Hepatocyte (in vitro differentiated cells and primary cell): ENCODE data around the gene MBD5.

DNA sequence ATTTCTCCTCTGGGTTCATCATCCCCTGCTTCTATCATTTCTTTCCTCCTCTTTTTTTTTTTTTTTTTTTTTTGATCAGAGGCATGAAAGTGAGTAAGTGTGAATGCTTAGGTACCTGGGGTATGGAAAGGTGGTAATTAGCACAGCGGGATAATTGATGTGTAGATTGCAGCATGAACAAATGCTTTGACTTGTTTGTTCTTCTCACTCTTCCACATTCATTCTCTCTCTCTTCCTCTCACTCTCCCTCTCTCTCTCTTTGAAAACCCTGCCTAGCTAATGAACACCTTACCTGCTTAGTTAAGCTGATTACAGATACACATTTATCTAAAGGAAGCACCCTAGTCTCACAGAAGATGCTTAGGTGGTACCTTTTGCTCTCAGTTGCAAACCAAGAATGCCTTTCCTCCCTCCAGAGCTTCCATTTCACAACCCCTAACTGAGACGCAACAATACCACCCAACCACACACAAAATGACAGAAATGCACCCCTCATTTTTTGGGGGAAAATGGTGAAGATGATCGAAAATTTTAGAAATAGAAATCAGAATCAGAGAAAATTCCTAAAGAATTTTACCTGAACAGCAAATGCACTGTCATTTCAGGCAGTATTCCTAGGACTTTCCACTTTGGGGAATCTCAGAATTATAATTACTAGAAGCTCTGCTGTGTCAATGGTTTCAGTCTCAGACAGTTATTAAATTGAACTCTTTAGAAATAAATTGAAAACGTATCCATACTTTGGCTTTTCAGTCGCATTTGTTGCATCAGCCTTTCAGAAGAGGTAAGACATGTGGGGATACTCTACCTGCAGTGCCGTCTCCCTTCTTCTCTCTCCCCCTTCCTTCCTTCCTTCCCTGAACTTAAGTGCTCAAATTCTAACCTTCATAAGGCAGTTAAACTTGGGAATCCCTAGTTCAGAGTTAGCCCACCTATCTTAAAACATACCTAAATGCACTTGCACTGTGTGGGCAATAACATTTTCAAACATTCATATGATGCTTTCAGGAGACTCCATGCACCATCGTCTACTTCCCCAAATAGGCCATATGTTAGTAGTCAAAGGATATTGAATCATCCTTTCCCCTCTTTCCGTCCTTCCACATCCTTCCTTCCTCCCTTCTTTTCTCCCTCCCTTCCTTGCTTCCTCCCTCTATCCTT is 74.3 kb downstream of the ZEB2 start:
- RAMPAGE, long total RNA = no peak
- RRBS = no CpG with 5 or more reads among the region's 8 CpGs

DNA sequence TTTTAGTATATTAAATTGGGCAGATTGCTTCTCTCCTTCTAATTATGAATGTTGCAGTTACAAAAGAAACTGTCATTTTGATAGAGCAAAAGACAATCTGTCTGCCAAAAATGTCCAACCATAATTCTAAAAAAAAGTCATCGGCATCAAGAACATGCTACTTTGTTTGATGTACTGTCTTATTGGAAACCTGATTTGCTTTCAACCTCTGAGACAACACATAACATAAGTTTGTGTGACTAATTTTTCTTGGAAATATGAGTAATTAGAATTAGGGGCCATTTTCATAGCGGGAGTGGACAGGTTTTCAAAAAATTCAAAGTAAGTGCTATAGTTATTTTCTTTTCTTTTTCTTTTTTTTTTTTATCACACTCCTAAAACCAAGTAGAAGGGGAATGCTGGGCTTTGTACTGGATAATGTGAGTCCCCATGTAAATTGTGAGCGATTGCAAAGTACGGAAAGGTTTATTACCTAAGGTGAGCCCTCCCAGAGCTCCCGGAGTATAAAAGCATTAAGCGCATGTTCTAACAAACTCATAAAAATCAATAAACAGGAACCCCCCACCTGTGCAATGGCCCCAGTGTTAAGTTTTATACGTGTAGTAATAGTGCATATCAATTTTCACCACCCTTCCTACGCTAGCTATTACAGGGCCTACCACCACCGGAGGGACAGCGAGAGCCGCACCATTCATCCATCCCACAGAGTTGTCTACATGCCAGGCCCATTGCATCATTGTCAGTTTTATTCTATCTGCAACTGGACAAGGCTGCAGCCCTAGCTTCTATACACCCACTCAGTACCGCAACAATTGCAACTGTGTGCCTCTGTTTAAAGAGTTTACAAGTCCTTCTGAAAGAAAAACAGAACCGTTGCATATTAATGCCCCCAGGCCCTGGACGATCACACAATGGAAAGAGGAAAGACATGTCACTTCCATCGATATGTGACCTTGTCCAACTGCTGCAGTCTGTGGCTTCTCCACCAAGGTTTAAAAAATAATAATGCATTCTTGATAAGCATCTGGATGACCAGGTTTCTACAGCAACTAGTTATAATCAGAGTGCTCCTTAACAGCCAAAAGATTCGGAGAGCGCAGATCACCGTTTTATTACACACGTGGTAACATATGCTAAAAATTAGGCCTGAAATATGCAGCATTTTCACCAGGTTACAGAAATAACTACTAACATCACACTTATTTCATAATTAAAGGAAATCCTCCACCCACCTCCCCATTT is 58.8 kb downstream of the ZEB2 start:
- RAMPAGE, long total RNA = no peak
- RRBS = no CpG with 5 or more reads among the region's 19 CpGs

DNA sequence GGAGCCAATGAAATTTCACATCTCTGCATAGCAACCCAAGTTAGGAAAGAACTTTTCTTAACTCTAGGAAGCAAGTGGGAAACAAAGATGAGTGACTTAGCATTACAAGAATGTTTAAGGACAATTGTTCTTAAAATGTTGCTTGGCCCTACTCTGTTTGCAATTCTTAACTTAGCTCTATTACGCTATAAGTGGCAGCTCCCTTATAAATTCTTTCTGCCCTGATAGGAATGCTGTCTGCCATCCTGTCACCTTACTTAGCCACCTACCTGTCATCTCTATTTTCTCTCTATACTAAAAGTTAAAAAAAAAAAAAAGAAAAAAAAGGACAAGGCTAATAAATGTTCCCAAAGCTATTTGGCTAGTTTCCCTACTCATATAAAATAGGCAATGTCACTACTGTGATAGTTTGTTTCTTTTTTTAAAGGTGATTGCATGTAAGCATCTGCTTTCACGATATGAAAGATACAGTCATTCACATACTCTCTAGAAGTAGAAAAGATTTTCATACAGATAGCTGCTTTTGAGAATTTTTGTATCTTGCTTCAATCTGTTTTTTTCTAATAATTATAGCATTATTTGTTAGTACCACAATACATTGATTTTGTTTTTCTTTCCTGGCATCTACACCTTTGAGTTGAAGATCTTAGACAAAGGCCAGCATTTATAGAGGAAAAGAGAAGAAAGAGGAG is 39.3 kb downstream of the ZEB2 start:
- RAMPAGE, long total RNA = no peak
- RRBS = no CpG with 5 or more reads among the region's 2 CpGs

GRCh38 chr2:144488654-144488979 is 31.3 kb downstream of the ZEB2 start:
- RAMPAGE, long total RNA = no peak
- RRBS = no CpG with 5 or more reads among the region's 3 CpGs

- RAMPAGE, long total RNA = no peak
- RRBS = no CpG with 5 or more reads among the region's 3 CpGs
These were observed 14.5 kb downstream of the ZEB2 start for GRCh38 chr2:144505103-144506069.

DNA sequence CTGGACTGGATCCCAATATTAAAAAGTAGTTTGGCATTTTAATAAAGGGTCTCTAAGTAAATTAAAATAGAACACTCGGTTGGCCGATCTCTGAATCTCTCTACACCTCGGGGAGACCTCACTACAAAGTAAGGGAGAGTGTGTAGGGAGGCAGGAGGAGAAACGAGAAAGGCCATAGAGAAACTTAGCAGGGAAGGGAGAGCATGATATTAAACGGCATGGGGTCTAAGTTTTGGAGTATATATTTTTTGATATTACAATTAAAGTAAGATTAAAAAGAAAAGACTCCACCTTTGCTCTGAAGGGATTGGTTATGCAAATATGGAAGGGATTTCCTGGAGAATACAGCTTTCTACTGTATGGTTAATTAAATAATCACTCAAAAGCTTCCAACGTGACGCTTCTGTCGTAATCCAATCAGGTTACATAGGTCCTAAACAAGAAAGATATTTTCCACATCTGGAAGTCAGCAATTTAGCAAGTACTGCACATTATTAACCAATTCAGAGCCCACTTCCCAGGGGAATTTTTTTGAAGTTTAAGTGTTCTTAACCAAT is 993 bp upstream of the ZEB2 start:
- RAMPAGE, long total RNA = no peak
- RRBS = no CpG with 5 or more reads among the region's 8 CpGs

DNA sequence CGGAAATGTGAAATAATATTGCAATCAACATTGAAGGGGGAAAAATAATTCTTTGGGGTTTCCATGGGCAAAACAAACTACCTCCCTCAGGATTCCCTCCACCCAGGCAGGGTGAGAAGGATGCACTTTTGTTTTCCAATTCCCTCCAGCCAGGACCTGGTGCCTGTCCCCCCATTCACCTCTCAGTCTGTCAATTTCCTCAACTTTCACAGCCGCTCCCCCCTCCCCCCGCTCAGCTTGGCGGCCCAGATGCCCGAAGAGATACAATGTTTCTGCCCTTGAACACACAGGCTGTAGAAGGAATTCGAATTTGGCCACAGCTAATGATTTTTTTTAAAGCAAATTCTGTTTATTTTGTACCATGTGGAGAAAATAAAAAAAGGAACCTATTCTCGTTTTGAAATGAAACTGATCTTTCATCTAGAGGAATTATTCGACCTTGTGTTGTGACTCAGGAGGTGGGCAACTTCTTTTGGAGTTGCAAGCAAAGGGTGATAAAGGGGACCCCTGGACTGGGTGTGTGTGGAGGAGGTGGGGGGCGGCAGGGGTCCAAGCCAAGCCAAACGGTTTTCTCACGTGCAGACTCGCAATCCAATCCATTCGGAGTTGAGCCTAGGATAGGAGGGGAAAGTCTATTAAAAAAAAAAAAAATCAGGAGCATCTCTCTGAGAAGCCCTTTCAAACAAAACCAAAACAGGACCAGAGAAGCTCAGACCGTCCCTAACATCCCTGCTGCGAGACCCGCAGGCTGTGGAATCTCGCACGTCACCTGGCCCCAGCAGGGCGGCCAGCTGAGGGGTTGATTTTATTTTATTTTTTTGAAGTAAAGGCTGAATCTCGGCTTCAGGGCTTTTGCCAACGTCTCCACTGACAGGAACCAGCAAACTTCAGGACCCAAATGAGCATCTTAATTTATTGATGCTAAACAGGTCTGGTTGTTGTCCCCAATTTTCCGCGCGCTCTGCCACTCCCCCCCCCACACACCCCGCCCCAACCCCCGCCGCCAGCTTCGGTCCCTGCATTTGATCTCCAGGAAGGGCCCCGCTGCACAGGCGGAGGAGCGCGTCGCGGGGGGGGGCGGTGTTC is 3.6 kb upstream of the ZEB2 start:
- RAMPAGE, long total RNA = no peak
- RRBS = no CpG with 5 or more reads among the region's 35 CpGs

GRCh38 chr2:144582542-144583445 is 62.9 kb upstream of the ZEB2 start:
- RAMPAGE, long total RNA = no peak
- RRBS = no CpG with 5 or more reads among the region's 14 CpGs

DNA sequence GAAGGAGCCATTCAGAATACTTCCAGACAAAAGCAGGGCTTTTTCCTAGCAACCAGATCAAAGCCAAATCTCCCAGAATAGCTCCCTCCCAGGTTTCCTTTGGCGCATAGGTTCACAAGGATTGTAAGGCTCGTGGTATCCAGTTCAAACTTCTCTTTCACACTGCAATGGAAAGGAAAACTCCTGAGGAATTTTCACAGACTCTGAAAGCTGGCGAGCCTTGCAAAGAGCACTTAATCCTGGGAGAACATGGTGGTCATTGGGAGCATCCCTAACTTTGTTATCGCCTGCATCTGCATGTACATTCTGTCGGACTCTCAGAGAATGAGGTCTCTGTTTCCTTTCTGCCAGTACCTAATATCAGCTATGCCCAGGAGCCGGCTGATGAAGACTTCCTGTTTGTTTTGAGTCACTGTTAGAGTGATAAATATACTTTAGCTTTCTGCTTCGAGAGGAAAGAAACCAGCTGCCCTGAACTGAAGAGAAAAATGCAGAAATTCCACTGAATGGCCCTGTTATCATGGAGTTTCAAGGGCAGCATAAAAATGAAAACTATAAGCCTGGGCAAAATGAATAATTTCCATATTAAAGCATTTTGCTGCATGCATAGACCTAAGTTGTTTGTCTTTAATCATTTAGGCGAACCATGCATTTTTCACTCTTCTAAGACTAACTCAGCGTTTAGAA is 76.3 kb upstream of the ZEB2 start:
- RAMPAGE, long total RNA = no peak
- RRBS = no CpG with 5 or more reads among the region's 9 CpGs

- RAMPAGE, long total RNA = no peak
- RRBS = no CpG with 5 or more reads among the region's 11 CpGs
These were observed 383.6 kb upstream of the ZEB2 start for GRCh38 chr2:144903468-144903997.

DNA sequence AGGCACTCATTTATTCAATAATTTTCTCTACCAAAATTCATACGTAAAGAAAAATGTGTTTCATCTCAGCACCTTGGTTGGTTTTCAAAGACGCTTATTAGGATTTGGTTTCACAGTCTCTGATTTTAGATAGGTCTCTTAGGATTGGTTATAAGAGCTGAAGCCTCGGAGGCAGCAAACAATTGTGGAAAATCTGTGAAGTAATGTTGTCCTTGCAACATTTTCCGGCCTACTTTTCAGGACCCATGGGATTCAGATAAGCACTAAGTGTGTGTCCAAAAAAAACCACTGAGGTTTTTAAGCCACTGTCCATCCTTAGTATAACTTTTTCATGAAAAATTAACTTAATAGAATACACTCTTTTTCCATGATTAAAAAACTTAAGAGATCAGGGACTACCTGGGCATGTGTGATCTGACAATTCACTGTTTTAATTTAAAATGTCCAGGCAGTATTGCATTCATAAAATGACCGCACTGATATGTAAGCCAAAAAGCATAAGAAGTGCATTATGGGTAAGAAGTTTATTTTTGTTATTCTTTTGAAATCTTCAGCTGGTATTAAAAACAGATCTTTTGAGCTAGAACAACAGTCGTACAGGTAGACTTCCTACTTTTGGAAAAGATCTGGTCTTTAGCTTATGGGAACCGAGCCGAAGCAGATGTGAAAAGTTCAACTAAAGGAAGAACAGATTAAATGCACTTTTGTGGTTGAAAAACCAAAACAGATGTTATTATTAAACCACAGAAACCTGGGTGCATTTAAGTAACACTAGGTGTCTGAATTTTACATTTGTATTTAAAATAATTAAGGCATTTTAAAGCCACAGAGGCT is 479.3 kb upstream of the ZEB2 start:
- RAMPAGE, long total RNA = no peak
- RRBS = no CpG with 5 or more reads among the region's 8 CpGs

GRCh38 chr2:147464153-147464637 is 380.6 kb upstream of the ACVR2A start:
- RAMPAGE, long total RNA = no peak
- RRBS = no CpG with 5 or more reads among the region's 4 CpGs

- RAMPAGE, long total RNA = no peak
- RRBS = no CpG with 5 or more reads among the region's 4 CpGs
These were observed 7.6 kb downstream of the ACVR2A start for GRCh38 chr2:147852376-147852919.

DNA sequence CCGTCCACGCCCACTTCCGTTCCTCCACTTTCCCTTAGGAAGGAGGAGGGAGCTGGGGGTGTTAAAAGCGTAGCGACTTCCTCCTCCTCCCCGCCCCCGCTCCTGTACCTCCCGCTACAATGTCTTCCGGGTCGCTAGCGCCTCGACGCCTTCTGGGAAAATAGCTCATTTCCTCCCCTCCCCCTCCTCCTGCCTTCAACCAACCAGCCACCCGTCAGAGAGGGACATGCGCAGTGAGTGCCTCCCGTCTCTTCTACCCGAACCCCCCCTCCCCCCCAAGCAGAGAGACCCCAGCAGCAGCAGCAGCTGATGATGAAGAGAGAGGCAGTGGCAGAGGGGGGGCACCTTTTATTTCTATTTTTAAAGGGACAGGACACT is at the start of gene MBD5:
Gene MBD5, plus strand, starts transcription at position 278 of the 378 bp plus-strand sequence.
- RAMPAGE, long total RNA = no peak
- RRBS = no CpG with 5 or more reads among the region's 17 CpGs

DNA sequence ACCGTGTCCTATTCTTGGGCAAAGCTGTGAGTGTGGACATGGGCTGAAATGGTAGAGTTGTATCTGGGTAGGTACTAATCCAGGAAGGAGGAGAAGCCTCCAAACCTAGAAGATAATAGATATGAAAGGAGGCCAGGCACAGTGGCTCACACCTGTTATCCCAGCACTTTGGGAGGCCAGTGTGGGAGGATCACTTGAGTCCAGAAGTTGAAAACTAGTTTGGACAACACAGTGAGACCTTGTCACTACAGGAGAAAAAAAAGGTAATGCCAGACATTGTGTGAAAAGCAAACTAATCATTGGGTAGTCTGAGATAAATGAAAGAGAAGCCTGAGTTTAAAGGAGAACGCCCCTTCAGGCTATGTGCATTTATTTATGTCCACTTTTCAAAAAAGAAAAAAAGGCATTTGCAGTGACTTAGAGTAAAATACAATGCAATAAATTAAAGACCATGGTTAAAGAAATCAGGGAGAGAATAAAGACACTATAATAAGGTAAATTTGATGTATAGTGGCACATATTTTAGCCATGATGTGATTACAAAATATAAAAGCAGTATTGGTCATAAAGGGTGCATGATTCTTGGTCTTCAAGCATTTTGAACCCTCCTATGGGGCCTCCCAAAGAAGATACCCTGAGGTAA is 51.6 kb downstream of the EPC2 start:
- RAMPAGE, long total RNA = no peak
- RRBS = no CpG with 5 or more reads among the region's 2 CpGs

DNA sequence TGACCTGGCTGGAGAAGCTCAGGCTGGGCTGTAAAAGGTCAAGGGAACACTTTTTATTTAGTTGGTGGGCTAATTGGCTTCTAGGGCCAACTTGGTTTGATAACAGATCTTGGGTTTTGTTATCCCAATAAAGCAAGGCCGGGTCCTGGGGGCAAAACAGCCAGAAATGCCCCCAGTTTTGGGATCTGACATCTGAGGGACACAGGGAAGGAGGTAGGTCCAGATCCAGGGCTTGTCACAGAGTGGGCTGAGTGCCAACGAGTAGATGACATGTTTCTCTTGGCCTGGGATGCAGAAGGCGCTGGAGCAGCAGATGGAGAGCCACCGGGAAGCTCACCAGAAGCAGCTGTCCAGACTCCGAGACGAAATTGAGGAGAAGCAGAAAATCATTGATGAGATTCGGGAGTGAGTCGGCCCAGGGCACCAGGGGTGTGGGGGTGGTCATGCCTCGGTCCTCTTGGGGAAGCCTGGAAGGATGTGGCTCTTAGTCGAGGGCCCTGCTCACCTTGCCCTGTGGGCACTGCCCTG is 40.3 kb upstream of the LYPD6B start:
- RAMPAGE, long total RNA = no peak
- RRBS = no CpG with 5 or more reads among the region's 10 CpGs

- RAMPAGE, long total RNA = no peak
- RRBS = no CpG with 5 or more reads among the region's 4 CpGs
These were observed 414.2 kb upstream of the MMADHC start for GRCh38 chr2:150001789-150002085.

- RAMPAGE, long total RNA = no peak
- RRBS = no CpG with 5 or more reads among the region's 29 CpGs
These were observed 2.3 kb downstream of the RND3 start for GRCh38 chr2:150485105-150485608.

DNA sequence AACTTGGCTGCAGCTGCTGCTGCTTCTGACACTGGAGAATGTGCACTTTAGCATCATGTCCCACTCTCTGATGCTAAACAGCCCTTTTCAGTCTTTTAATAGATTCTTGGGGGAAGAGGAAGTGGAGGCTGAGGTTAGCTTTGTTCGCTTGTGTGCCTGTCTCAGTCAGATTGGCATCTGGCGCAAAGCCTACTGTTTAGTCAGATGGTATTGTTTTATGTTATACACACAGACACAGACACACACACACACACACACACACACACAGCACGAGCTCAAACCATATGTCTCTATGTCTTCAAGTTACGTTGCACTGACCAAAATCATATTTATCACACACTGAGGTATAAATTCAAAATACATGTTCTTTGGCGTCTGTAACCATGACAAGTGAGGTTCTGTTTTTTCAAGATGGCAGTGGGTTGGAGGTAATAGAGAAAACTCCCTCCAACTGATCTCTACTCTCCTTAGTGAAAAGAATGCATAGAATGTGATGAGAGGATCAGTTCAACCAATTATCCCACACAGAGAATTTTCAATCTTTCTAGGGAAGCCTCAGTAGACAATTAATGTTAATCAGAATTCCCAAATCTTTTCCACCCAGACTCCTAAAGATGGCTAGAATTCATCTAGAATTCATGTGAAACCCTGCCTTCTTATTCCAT is 136.8 kb upstream of the RND3 start:
- RAMPAGE, long total RNA = no peak
- RRBS = no CpG with 5 or more reads among the region's 5 CpGs

GRCh38 chr2:151288756-151288980 is 800 bp downstream of the NMI start:
- RAMPAGE, long total RNA = no peak
- RRBS = no CpG with 5 or more reads among the region's 10 CpGs